Choroid plexus epithelial cell (primary cell): ENCODE data around the genes DPF3 and RBM25.

GRCh38 chr14:71355698-71356587, 35.7 kb downstream of the SIPA1L1 start:
- RRBS: no CpG with 5 or more reads among the region's 5 CpGs

DNA sequence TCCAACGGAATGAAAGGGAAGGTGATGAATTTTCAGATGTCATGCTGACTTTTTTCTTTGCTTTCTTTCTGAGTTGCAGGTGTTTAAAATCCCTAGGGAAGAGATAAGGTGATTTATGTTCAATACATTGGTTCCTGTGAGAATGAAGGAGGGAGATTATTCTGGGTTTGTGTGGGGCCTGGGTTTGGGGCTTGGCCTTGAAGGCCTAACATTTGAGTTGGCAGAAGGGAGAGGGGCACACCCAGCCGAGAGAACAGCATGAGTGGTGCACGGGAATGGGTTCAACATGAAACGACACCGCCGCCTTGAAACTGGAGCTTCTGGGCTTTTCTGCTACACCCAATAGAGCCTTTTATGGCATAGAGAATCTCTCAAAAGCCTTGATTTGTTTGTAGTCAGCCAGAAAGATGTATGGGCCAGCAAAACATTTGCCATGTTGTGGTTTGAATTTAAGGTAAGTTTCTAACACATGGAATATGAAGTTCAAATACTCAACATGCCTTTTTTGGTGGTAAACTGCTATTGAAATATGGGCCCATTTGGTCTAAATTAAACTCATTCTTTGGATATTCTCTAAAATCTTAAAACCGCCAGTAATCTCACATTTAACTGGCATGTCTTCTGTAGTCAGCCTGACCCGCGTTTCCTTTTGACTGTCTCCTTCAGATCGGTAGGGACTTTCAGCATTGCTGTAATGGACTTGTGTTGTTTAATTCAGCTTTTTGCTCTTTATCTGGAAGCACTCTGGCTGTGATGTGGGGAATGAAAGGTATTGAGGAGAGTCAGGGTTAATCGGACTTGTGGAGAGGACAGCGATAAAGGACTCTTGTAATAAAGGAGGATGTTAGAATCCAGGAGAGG, 64.1 kb downstream of the SIPA1L1 start:
- RRBS: no CpG with 5 or more reads among the region's 12 CpGs

GRCh38 chr14:71572075-71572942, 252.0 kb downstream of the SIPA1L1 start:
- RRBS: no CpG with 5 or more reads among the region's 6 CpGs

DNA sequence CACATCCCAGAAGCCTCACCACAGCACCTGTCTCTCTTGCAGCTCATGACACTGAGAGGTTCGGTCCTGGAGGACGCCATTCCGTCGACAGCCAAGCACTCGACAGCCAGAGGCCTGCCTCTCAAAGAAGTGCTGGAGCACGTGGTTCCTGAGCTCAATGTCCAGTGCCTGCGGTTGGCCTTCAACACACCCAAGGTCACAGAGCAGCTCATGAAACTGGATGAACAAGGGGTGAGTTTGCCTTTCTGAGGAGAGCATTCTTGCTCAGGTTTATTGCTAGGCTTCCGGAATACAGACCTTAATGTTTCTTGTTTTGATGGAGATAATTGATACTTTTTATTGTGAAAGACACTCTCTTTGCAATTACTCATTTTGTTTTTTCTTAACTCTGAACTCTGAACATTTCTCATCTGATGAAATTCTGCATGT, 303.7 kb downstream of the SIPA1L1 start:
- RRBS: no CpG with 5 or more reads among the region's 8 CpGs

GRCh38 chr14:71678670-71679342, 253.4 kb upstream of the RGS6 start:
- RRBS: no CpG with 5 or more reads among the region's 6 CpGs

DNA sequence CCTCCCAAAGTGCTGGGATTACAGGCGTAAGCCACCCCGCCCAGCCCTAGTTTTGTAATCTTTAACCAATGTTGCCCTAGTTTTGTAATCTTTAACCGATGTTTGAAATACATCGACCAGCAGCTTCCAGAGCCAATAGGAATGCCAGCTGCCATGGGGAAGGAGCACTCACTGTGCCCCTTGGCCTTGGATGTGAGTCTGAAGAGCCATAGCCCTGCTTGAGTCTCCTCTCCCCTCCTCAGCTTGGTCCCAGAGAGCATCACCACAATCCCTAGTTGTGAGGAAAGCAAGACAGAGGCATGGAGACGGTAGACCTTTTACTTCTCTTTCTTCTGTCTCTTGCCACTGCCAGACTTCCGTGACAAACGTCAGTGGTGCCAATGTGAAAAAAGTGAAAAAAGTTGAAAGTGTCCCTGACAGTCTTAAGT, 209.2 kb upstream of the RGS6 start:
- RRBS: no CpG with 5 or more reads among the region's 7 CpGs

- RRBS: no CpG with 5 or more reads among the region's 29 CpGs
Observed at GRCh38 chr14:71932865-71933736, 872 bp downstream of the RGS6 start.

DNA sequence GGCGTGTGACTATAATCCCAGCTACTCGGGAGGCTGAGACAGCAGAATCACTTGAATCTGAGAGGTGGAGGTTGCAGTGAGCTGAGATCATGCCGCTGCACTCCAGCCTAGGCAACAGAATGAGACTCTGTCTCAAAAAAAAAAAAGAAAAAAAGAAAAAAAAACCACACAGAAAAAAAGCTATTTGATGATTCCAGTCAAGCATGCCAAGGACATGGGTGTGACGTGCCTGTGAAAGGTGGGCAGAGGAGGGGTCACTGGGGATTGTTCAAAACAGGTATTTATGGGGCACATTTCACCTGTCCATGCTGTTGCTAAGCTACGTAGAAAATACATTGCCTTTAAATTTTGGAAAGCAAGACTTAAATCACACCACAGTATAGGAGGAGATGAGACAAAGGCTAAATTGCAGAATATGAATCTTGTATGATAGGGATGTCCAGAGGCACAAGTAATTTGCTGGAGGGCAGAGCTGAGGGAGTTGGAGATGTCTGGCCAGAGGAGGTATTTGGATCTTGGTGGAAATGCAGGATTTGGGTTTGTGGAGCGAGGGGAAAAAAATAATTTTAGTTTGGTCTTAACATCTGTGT, 416.1 kb downstream of the DPF3 start:
- RRBS: no CpG with 5 or more reads among the region's 6 CpGs

- RRBS: 89% methylated on average over 1 of the region's 10 CpGs
Observed at GRCh38 chr14:72554125-72554902, 339.6 kb downstream of the DPF3 start.

- RRBS: 59% methylated on average over 3 of the region's 4 CpGs
Observed at GRCh38 chr14:72615732-72616210, 278.1 kb downstream of the DPF3 start.

DNA sequence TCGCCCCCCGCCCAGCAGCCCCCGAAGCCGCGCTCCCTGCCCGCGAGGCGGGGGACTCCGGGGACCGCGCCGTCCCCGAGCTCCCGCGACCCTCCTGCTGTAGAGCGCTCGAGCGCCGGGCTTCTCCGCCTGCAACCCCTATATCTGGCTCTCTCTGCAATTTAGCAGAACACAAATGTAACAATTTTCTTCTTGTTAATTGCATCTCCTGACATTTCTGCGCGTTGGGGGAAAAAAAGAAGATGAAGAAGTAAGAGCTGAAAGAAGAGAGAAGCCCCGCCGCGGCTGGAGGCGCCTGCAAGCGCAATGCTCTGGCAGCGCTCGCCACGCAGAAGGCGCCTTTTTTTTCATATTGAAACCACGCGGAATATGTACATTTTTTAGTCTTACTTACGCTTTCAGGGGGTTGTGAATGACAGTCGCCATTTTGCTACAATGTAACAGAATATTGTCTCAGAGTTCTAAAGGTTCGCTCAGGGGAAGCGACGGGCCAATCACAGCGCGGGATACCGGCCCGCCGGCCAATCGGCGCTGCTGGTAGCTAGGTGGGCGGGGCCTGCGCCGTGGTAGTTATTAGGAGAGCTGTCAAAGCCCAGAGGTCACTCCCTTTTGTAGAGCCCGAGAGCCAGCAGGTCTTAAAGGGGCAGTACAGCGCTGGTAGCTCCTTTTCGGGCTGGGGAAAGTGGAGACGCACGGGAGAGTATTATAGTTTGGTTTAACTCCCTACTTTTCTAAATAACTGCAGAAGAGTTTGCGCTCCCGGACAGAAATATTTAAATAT, at the start of gene DPF3:
DPF3 (minus strand) TSS at position 439 of the 781 bp plus-strand sequence.
- RRBS: under 1% methylated on average over 11 of the region's 55 CpGs

DNA sequence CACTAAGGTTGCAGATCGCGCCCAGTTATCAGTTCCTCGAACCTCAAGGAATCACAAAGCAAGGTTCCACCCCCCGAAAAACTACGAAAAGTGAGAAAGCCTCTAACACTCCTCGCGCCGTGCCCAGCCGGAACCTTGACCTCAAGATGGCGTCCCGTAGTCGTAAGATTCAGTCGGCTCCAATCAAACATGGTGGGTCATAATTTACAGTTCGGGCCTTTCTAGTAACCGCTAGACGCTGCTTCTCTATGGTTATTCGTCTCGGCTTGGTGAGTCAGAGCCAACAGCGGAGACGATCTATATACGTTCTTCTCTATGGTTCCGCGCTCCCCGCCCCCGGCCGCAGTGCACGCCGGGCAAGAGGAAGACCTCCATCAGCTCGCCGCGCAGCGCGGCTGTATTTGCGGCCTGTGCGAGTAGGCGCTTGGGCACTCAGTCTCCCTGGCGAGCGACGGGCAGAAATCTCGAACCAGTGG, at the start of gene RBM25:
RBM25 (plus strand) TSS at position 366 of the 476 bp plus-strand sequence.
- RRBS: no CpG with 5 or more reads among the region's 40 CpGs

DNA sequence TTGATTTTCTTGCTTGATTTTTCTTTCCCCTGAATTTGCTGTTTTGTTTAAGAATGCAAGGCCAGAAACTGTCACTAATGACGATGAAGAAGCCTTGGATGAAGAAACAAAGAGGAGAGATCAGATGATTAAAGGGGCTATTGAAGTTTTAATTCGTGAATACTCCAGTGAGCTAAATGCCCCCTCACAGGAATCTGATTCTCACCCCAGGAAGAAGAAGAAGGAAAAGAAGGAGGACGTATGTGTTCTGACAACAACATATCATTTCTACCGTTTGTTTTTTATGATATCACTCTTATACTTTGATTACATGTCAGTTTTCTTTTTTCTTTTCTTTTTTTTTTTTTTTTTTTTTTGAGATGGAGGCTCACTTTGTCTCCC, 38.5 kb downstream of the RBM25 start:
- RRBS: no CpG with 5 or more reads among the region's 4 CpGs

GRCh38 chr14:73465562-73466367, 7.4 kb upstream of the NUMB start:
- RRBS: no CpG with 5 or more reads among the region's 6 CpGs

GRCh38 chr14:73491993-73492558, 1.3 kb downstream of the RIOX1 start:
- RRBS: no CpG with 5 or more reads among the region's 28 CpGs

GRCh38 chr14:73723253-73724351, 9.4 kb upstream of the PNMA1 start:
- RRBS: no CpG with 5 or more reads among the region's 15 CpGs

- RRBS: no CpG with 5 or more reads among the region's 14 CpGs
Observed at GRCh38 chr14:73753885-73754816, 6.0 kb downstream of the MIDEAS start.

- RRBS: no CpG with 5 or more reads among the region's 8 CpGs
Observed at GRCh38 chr14:73784338-73785208, 24.5 kb upstream of the MIDEAS start.

DNA sequence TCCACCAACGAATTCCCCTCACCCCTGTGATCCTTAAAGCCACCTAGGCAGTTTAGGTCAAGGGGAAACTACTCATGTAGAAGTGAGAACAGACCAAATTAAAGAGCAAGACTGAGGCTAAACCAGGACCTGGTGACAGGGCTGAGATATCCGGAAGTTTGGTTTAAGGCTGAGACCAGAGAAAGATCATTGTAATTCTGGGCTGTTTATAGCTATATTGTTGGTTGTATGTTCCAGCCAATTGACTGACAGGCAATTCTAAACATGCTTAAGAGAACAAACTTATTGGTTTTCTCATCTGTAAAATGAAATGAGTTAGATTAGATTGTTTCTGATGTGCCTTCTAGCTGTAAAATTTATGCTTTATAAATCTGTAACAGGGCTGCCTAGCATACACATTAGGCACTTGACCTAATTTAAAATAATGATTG, 37.5 kb upstream of the MIDEAS start:
- RRBS: no CpG with 5 or more reads among the region's 2 CpGs

DNA sequence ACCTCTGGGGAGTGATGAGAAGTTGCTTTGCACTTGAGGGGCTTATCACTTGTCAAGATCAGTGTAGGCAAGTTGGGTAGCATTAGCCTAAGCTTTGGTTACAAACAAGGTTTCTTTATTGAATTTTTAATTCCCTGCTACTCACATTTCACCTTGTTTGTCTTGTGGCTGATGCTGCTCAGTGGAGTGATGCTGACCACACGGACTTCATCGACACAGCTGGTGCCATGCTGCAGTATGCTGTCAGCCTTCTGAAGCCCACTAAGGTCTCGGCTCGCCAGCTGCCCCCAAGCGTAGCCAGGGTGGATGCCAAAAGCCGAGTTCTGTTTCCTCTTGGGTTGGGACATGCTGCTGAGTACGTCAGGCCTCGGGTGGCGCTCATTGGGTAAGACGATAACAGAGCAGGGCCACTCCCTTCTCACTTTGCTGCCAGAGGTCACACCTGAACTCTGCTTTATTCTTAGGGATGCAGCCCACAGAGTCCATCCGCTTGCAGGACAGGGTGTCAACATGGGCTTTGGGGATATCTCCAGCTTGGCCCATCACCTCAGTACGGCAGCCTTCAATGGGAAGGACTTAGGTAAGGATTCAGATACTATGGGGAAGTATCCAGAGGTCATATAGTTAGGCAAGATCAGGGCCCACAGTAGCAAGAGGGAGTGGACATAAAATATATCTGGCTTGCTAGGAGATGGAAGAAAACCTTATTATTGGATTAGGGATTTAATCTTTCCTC, 11.1 kb downstream of the COQ6 start:
- RRBS: no CpG with 5 or more reads among the region's 12 CpGs